Measurements from ENCODE around the gene MED14.

- PRO-cap = no peak
- RAMPAGE, long total RNA = no peak
- RRBS = no CpG with 5 or more reads among the region's 17 CpGs
These were observed 263.9 kb downstream of the MID1IP1 start for GRCh38 chrX:39065044-39065719.

- PRO-cap = no peak
- RAMPAGE, long total RNA = no peak
- RRBS = no CpG with 5 or more reads among the region's 18 CpGs
These were observed 373.5 kb downstream of the MID1IP1 start for GRCh38 chrX:39174371-39175487.

DNA sequence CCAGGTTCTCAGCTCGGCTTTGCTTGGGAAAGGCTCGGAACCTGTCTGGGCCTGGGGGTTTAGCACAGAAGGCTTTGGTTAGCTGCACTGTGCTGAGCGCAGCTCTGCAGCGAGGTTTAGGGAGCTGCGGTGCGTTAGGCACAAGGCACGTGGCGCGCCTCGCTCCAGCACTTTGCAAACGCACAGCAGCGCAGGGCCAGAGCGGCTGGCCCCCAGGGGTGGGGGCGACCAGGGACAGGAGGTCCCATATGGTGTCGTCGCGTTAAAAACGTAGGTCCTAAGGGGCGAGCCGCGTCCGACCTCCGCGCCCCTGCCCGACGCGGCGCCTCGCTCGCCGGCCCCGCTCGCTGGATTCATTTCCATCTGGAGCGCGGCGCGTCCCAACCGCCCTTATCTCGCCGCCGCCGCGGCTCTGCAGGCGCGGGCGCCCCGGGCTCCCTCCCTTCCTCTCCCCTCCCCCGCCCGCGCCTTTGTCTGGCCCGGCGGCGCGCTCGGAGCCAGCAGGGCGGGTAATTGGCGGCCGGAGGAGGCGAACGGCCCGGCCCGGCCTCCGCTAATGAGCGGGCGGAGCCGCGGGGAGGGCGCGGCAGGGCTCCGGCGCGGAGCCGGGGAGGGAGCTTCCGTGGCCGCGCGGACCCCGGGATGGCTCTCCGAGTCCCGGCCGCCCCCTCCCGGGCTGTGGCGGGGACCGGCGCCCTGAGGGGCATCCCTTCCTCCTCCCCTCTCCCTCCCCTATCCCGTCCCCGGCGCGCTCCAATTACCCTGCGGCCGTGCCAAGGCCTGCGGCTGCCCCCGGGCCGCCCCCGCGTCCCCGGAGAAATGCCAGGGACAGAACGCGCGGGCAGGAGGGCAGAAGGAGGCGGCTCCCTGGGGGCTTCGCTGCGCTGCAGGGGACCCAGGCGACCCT is 409.0 kb downstream of the BCOR start:
- PRO-cap = bidirectional peak, plus-strand start at position 556 of the sequence, minus-strand start at position 414 of the sequence
- RAMPAGE, long total RNA = no peak
- RRBS = 14% methylated on average over 43 of the region's 104 CpGs

- PRO-cap = no peak
- RAMPAGE, long total RNA = no peak
- RRBS = no CpG with 5 or more reads among the region's 2 CpGs
These were observed 300.4 kb downstream of the BCOR start for GRCh38 chrX:39797287-39797749.

DNA sequence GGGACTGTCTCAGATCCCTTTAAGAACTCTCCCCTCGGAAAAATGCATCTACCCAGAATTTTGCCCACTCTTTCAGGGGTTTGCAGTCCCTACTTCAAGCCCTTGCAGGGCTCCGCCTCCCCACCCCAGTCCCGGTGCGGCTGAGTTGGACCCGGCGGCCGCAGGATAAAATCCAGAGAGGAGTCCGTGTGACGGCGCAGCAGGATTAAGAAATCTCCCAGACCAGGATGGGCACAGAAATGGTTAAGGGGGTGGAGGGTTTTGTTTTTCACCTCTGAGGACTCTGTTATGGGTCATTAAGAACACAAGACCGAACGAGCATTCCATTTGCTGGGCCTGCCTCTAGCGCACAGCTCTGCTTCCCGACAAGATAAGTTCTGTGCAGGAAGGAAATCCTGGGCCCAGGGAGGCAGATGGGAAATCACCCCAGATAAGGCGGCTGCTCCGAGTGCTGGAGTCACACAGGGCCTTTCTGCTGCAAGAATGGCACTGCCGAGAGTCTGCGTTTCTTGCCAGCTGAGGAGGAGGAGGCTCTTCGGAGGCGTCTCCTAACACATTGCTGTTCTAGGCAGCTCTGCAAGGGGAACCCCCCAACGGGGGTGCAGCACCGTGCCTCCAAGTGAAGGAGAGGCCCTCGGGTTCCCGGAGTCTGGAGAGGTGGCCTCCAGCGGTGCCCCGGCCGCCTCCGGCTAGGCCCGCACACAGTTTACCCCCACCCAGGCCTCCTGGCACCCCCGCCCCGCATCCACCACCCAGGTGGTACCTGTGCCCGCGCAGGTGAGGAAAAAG is 277.6 kb downstream of the BCOR start:
- PRO-cap = no peak
- RAMPAGE, long total RNA = no peak
- RRBS = no CpG with 5 or more reads among the region's 33 CpGs

- PRO-cap = no peak
- RAMPAGE, long total RNA = no peak
- RRBS = no CpG with 5 or more reads among the region's 3 CpGs
These were observed 211.5 kb downstream of the BCOR start for GRCh38 chrX:39886238-39886685.

- PRO-cap = unidirectional peak, minus-strand start at chrX:40106422
- RAMPAGE, long total RNA = no peak
- RRBS = 6% methylated on average over 15 of the region's 56 CpGs
These were observed 8.7 kb upstream of the BCOR start for GRCh38 chrX:40106380-40106877.

GRCh38 chrX:40141232-40141521 is 43.4 kb upstream of the BCOR start:
- PRO-cap = no peak
- RAMPAGE, long total RNA = no peak
- RRBS = no CpG with 5 or more reads among the region's 4 CpGs

- PRO-cap = no peak
- RAMPAGE, long total RNA = no peak
- RRBS = 22% methylated on average over 7 of the region's 50 CpGs
These were observed 53.9 kb upstream of the BCOR start for GRCh38 chrX:40151574-40152113.

DNA sequence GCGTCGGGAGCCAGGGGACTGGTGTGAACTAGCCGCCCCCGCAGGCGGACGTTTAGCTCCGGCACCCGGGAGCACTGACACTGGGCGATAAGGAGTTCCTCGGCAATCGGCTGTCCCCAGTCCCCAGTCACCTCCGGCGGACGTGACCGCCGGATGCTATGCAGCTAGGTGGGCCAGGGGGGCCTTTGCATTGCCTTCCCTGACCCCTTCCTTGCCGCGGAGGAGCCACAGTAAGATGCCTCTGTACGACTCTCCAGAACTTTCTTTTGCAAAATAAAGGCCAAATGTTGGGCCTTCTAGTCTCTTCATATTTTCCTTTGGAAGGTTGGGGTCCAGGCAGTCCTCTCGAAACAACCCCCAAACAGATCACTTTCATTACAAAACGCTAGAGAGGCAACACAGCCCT is 75.0 kb upstream of the BCOR start:
- PRO-cap = no peak
- RAMPAGE, long total RNA = no peak
- RRBS = 7% methylated on average over 12 of the region's 21 CpGs

GRCh38 chrX:40240724-40241415 is 143.1 kb upstream of the BCOR start:
- PRO-cap = no peak
- RAMPAGE, long total RNA = no peak
- RRBS = no CpG with 5 or more reads among the region's 4 CpGs

- PRO-cap = no peak
- RAMPAGE, long total RNA = no peak
- RRBS = no CpG with 5 or more reads among the region's 2 CpGs
These were observed 112.5 kb upstream of the ATP6AP2 start for GRCh38 chrX:40468273-40468650.

DNA sequence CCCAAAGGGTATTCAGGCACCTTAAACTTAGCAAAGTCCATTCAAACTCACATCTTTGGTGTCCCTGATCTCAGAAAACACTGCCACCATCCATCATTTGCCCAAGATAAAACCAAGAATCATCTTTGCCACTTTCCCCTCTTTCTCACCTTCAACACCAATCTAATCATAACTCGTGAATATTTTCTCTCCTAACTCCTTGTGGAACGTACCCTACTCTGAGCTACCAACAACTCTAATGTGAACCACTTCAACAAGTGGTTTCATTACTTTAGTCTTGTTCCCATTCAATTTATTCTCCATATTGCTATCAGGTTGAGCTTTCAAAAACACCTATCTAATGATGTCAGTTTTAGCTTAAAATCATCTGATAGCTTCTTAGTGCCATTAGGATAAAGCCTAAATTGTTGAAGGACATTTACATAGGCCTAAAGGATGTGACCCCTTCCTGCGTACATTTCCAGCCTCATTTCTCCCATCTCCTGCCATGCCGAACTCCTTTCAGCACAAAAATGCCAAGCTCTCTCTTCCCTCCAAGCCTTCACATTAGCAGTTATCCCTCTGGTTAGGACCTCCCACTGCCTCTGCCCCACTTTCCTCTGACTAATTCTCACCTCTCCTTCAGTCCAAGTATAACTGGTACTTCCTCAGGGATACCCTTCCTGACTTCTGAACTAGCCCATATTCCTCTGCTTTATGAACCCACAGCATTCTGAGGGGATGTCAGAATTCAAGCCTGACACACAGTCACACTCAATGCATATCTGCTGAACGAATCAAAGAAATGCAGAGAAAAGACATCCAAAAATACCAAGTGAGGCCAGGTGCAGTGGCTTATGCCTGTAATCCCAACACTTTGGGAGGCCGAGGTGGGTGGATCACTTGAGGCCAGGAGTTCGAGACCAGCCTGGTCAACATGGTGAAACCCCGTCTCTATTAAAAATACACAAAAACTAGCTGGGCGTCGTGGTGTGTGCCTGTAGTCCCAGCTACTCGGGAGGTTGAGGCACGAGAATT is 40.1 kb upstream of the CXorf38 start:
- PRO-cap = no peak
- RAMPAGE, long total RNA = no peak
- RRBS = no CpG with 5 or more reads among the region's 12 CpGs

DNA sequence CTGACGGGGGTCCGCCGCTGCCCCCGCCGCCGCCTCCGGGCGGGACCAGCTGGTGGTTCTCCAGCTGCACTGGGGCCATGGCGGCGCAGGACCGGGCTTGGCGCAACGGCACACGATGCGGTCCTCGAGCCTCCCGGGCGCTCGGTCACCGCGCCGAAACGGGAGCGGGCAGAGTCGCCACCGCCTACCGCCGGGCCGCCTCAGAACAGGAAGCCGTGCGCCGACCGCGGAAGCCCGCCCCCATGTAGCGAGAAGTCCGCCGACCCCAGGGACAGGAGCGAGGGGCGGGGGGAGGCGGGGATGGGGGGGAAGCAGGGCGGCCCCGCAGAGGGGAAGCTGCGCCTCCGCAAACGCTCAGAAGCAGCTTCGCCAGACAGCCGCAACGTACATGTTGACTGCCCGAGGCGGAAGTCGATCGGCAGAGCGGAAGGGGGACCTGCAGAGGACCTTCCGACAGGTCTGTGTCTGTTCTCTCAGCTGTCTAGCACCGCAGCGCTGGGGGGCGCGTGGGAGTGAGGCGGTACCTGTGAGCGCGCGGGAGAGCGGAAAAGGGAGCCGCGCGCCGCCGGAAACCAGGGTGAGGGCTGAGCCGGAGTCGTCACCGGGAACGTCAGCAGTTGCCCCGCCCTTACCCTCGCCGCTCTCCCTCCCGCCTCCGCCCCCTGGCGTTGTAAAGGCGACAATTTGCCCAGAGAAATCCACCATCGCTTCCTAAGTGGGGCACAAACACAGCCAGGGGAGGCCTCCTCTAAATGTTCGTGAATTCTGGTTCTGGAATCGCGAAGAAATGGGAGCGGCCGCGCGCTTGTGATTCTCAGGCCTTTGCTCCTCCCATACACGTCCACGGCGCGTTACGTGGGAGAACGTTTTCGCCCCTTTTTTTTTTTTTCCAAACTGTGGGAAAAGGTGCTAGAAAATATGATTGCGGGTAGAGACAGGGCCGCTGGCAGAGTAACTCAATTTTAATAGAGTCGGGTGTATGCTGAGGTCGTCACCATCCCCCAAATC is at the start of gene MED14:
Gene MED14 (minus strand): TSS at position 209 of the 1,008 bp plus-strand sequence.
- PRO-cap = bidirectional peak, plus-strand start at position 292 of the sequence, minus-strand start at position 160 of the sequence
- RAMPAGE, long total RNA = no peak
- RRBS = 4% methylated on average over 28 of the region's 99 CpGs

- PRO-cap = no peak
- RAMPAGE, long total RNA = no peak
- RRBS = no CpG with 5 or more reads among the region's 7 CpGs
These were observed 55.9 kb upstream of the USP9X start for GRCh38 chrX:41029328-41029776.

DNA sequence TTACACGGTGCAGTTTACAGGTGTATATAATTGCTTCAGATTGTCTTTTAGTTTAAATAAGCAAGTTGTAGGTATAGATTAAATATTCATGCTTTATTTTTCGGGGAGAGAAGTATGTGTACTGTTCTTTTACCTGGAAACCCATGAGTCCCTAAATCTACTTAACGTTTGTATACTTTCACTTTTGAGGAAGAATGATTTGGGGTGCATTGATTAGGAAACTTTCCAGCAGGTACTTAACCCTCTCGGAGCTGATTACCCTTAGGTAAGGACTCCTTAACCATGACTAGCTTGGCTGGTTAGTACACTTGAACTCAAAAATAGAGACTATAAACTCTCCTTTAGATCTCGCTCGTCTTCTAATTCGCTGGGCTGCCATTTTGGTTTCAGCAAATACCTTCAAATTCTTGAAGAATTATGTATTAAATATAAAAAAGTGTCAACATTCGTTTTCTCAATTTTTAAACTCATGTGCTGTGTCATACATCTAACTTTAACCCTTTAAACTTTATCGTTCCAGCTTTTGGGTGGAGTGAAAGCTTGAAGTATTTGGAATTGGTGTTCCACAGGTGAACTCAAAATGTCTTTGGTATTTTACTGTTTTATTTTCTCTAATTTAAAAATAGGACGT is 2.0 kb downstream of the USP9X start:
- PRO-cap = no peak
- RAMPAGE, long total RNA = no peak
- RRBS = no CpG with 5 or more reads among the region's 10 CpGs

GRCh38 chrX:41095281-41096076 is 10.2 kb downstream of the USP9X start:
- PRO-cap = no peak
- RAMPAGE, long total RNA = no peak
- RRBS = no CpG with 5 or more reads among the region's 4 CpGs

GRCh38 chrX:41102386-41102698 is 17.1 kb downstream of the USP9X start:
- PRO-cap = no peak
- RAMPAGE, long total RNA = no peak
- RRBS = no CpG with 5 or more reads among the region's 6 CpGs

GRCh38 chrX:41189044-41189645 is 103.9 kb downstream of the USP9X start:
- PRO-cap = no peak
- RAMPAGE, long total RNA = no peak
- RRBS = no CpG with 5 or more reads among the region's 1 CpG

- PRO-cap = no peak
- RAMPAGE, long total RNA = no peak
- RRBS = no CpG with 5 or more reads among the region's 6 CpGs
These were observed 5.0 kb downstream of the DDX3X start for GRCh38 chrX:41338899-41339360.

Data from lung (tissue), 4 donors.